Stomach (tissue), 7 donors: Measurements from ENCODE around the genes MCM5 and RBFOX2.

- PRO-cap = no peak
- RAMPAGE, long total RNA, 5 experiments = no peak in any of the 5 experiments
- RRBS = no CpG with 5 or more reads among the region's 2 CpGs
These were observed 5.8 kb upstream of the HMOX1 start for GRCh38 chr22:35375090-35375495.

DNA sequence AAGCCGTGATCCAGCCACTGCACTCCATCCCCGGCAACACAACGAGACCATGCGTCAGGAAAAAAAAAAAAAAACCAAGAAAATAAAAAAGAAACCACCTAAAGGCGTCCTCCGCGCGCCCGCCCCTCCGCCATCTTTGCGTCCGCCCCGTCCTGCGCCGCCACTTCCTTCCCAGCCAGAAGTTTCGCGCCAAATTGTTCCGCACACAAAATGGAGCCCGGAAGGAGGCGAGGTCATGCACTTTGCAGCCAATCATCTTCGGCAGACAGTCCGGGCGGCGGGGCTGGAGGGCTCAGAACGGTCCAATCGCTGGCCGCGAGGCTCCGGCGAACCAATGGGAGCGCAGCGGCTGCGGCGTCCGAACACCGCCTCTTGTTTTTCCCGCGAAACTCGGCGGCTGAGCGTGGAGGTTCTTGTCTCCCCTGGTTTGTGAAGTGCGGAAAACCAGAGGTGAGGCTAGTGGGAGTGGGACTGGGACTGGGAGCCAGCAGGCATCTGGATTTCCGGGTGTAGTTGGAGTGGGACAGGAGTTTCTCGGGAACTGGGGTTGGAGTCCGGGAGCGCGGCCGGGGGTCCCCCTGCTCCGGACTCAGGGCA is at the start of gene MCM5:
Gene MCM5 (plus strand): TSS at position 382 of the 597 bp plus-strand sequence.
- PRO-cap = bidirectional peak, plus-strand start at position 384 of the sequence, minus-strand start at position 138 of the sequence
- RAMPAGE, long total RNA, 5 experiments = start-site peak on the plus strand in 5 of 5 experiments, centred at positions 376 to 400 of the sequence, 21 to 110 reads per replicate
- RRBS = 1% methylated on average over 13 of the region's 49 CpGs

DNA sequence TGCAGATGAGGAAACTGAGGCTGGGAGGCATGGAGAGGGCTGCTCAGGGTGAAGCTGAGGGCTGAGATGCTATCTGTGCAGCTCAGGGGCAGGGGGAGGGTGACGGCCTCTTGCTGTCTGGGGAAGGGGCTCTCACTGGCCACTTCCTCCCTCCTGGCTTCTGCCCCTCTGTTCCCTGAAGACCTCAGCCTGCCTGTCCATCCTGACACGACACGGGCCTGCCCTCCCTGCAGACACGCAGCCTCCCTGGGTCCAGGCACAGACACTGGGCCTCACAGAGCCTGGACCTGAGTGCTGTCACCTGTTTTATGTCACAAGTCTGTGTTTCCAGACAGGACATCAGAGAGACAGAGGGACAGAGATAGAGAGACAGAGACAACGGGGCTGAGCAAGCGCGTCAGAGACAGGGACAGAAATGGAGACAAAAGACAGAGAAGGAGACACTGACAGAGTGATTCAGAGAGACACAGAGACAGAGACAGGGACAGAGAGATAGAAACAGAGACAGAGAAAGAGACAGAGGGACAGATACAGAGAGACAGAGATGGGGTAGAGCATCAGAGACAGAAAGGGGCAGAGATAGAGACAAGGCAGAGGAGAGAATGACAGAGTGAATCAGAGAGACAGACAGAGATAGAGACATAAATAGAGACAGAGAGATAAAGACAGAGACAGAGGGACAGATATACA is 53.2 kb downstream of the MCM5 start:
- PRO-cap = no peak
- RAMPAGE, long total RNA, 5 experiments = no peak in any of the 5 experiments
- RRBS = no CpG with 5 or more reads among the region's 7 CpGs

- PRO-cap = no peak
- RAMPAGE, long total RNA, 5 experiments = no peak in any of the 5 experiments
- RRBS = no CpG with 5 or more reads among the region's 10 CpGs
These were observed 5.2 kb upstream of the MB start for GRCh38 chr22:35621962-35623026.

DNA sequence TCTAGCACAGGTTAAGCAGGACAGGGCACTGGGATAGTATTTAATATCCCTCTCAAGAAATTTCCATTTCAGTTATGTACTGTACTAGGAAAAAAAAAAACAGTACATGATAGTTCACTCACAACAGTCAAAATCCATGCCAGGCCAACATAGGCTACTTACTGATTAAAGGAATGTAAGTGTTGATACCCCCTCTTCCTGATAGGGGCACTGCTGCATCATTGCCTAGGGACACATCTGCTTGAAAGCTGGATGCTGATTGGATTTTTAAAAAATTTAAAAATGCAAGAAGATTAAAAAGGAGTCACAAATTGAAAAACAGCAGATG is 43.3 kb downstream of the APOL5 start:
- PRO-cap = no peak
- RAMPAGE, long total RNA, 5 experiments = no peak in any of the 5 experiments

DNA sequence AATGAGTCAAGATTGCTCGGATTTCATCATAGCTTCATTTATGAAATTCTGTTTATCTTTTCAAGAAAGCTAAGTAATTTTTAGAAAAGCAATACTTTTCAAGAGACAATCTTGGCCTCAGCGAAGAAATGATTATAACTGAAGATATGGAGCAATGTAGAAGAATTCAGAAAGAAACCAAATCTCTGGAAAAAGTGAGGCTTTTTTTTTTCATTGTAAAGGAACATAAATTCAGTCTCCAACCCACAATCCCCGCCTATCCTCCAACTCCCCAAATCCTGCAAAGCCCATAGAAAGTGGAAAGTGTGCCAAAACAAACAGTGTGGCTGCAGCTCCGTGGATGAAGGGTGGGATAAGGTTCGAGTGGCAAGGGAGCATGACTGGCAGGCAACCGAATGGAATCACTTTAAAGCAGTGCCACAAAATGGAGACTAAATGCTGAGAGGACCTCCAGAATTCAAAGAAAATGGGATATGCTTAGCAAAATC is 118.1 kb downstream of the APOL5 start:
- PRO-cap = no peak
- RAMPAGE, long total RNA, 5 experiments = no peak in any of the 5 experiments
- RRBS = no CpG with 5 or more reads among the region's 6 CpGs

GRCh38 chr22:35892181-35892699 is 136.4 kb downstream of the RBFOX2 start:
- PRO-cap = unidirectional peak, plus-strand start at chr22:35892431
- RAMPAGE, long total RNA, 5 experiments = no peak in any of the 5 experiments
- RRBS = no CpG with 5 or more reads among the region's 4 CpGs

- PRO-cap = no peak
- RAMPAGE, long total RNA, 5 experiments = start-site peak on the minus strand in 1 of 5 experiments, at chr22:35914642-35915598 at its widest, 12 reads per replicate
- RRBS = no CpG with 5 or more reads among the region's 4 CpGs
These were observed 113.8 kb downstream of the RBFOX2 start for GRCh38 chr22:35914867-35915260.

- PRO-cap = no peak
- RAMPAGE, long total RNA, 5 experiments = no peak in any of the 5 experiments
- RRBS = no CpG with 5 or more reads among the region's 6 CpGs
These were observed 113.1 kb downstream of the RBFOX2 start for GRCh38 chr22:35915272-35916140.

- PRO-cap = no peak
- RAMPAGE, long total RNA, 5 experiments = start-site peak on the minus strand in 1 of 5 experiments, at chr22:35919638-35920123 at its widest, 13 reads per replicate
- RRBS = no CpG with 5 or more reads among the region's 3 CpGs
These were observed 108.8 kb downstream of the RBFOX2 start for GRCh38 chr22:35919808-35920237.

DNA sequence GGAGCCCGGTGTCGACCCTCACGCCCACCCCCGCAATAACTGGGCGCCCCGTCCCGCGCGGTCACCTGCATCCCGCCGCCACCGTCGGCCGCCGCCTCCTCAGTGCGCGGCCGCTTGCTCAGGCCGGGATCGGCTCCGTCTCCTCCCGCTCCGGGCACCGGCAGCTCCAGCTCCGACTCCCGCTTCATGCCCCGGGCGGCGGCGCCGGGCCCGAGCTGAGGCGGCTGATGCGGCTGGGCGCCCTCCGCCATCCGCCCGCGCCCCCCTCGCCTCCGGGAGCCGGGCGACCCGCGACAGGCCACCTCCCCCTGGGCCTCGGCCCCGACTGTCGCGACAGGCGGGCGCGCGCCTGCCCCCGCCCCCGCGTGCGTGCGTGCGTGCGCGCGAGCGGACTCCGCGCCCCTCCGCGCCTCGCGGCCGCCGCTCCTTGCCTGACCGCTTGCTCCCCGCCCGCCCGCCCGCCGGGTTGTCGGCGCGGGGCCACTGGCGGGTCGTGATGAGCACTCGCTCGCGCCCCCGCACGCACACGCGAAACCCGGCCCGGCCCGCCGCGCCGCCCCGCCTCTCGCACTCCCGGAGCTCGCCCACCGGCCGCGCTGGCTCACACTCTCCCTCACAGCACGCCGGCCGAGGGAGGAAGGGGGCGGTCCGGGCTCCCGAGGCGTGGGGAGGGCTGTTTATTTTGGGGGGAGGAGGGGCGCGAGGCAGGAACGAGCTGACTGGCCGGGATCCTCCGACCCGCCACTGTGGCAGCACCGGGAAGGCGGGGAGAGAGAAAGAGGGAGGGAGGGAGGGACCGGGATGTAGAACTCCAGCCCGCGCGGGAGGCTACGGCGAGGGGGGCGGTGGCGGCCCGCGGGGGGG is at the start of gene RBFOX2:
Gene RBFOX2 (minus strand): TSS at position 650 of the 864 bp plus-strand sequence.
- PRO-cap = bidirectional peak, plus-strand start at position 411 of the sequence, minus-strand start at position 632 of the sequence; bidirectional peak, plus-strand start outside the sequence, minus-strand start at position 746 of the sequence
- RAMPAGE, long total RNA, 5 experiments = start-site peak on the minus strand in 4 of 5 experiments, centred at positions 115 to 173 of the sequence, 19 to 32 reads per replicate
- RRBS = 2% methylated on average over 41 of the region's 127 CpGs

- PRO-cap = bidirectional peak, plus-strand start at chr22:36156045, minus-strand start at chr22:36155800
- RAMPAGE, long total RNA, 5 experiments = no peak in any of the 5 experiments
- RRBS = no CpG with 5 or more reads among the region's 8 CpGs
These were observed 4.8 kb downstream of the APOL3 start for GRCh38 chr22:36155687-36156157.

DNA sequence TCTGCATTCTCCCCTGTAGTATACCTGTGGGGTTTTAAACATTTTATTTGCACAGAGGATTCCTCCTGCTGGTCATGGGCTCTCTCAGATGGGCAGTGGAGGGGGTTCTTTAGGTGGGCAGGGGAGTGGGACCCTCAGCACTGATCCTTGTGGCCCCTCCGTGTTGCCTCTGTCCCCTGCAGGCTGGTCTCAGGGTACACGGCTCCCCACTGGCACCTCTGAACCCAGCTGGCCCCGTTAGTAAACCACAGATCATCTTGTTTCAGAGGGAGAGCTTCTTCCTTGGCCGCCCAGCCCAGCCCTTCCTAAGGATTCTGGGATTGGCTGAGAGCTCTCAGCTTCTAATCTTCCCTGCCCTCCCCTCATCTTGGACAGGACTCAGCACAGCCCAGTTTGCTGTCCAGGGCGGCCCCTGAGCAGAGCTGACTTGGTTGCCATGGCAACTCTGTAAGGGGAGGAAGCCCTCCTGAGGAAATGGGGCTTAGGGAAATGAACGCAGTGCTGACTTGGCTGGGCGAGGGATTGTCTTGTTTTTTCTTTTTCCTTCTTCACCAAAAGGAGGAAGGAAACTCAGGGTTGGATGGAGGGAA is 4.7 kb downstream of the APOL4 start:
- PRO-cap = bidirectional peak, plus-strand start at position 484 of the sequence, minus-strand start at position 254 of the sequence
- RAMPAGE, long total RNA, 5 experiments = no peak in any of the 5 experiments
- RRBS = no CpG with 5 or more reads among the region's 7 CpGs

DNA sequence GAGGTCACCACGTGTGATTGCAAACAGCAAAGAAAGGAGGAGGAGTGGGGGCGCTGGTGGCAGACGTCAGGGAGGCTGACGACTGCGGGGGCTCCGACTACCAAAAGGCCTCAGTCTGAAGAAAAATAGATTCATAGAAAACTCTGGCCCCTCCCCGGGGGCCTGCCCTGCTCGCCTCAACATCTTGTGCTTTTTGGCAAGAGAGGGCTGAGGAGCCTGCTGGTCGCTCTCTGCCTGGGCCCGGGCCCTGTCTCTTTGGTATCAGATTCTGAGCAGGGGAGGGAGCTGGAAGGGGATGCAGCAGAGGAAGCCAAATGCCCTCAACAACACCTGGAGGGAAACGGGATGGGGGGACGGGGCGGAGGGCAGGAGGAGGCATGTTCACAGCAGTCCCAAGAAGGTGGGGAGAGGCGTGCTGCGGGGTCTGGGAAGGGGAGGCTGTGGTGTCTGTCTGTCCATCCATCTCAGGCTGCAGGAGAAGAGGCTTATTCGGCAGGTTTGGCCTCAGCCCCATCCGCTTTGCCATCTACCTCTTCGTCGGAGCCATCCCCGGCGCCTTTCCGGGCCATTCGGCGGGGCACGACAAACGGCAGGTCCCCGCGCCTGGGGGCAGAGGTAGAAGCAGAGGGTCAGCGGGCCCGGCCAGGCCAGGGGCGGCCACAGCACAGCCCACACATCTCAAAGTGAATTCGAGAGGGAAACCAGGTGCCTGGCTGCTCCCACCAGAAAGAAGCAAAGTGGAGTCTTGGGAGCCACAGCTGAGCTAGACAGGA is 29.4 kb downstream of the APOL1 start:
- PRO-cap = no peak
- RAMPAGE, long total RNA, 5 experiments = no peak in any of the 5 experiments
- RRBS = 89% methylated on average over 11 of the region's 32 CpGs

GRCh38 chr22:36287867-36288238 is 34.9 kb downstream of the APOL1 start:
- PRO-cap = no peak
- RAMPAGE, long total RNA, 5 experiments = no peak in any of the 5 experiments
- RRBS = 86% methylated on average over 3 of the region's 8 CpGs

- PRO-cap = no peak
- RAMPAGE, long total RNA, 5 experiments = no peak in any of the 5 experiments
- RRBS = no CpG with 5 or more reads among the region's 8 CpGs
These were observed 54.8 kb downstream of the APOL1 start for GRCh38 chr22:36307727-36308206.

DNA sequence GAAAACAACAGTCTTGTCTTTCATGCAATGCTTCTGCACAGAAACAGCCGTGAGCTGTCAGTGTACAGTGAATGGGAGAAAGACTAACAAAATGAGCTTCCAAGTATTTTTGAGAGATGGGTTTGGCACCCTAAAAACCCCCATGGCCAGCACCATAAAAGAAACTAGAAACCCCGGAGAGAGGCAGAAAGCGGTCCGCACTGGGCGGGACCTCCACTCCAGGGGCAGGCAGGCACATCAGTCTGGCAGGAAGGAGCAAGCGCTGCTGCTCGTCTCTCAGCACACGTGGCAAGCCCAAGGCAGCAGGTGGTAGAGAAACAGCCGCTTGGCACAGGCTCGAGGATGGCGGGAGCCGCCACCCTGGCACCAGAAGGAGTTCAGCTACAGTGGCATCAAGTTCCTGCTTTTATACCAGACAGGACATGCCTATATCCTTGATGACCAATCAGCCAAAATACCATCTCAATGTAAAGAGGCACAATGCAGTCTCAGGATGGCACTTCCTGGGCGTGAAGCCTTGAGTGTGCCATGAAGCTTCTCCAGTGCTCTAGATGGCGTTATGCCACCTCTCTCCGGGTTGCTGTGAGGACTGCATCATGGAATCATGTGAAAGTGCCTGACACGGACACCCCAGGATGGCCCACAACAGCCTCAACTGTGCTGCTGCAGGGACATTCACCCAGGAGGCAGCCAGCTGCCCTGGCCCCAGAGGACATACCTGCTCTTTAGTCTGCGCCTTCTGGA is 64.7 kb downstream of the APOL1 start:
- PRO-cap = no peak
- RAMPAGE, long total RNA, 5 experiments = start-site peak on the minus strand in 1 of 5 experiments, centred at position 388 of the sequence, 7 reads per replicate
- RRBS = no CpG with 5 or more reads among the region's 17 CpGs

DNA sequence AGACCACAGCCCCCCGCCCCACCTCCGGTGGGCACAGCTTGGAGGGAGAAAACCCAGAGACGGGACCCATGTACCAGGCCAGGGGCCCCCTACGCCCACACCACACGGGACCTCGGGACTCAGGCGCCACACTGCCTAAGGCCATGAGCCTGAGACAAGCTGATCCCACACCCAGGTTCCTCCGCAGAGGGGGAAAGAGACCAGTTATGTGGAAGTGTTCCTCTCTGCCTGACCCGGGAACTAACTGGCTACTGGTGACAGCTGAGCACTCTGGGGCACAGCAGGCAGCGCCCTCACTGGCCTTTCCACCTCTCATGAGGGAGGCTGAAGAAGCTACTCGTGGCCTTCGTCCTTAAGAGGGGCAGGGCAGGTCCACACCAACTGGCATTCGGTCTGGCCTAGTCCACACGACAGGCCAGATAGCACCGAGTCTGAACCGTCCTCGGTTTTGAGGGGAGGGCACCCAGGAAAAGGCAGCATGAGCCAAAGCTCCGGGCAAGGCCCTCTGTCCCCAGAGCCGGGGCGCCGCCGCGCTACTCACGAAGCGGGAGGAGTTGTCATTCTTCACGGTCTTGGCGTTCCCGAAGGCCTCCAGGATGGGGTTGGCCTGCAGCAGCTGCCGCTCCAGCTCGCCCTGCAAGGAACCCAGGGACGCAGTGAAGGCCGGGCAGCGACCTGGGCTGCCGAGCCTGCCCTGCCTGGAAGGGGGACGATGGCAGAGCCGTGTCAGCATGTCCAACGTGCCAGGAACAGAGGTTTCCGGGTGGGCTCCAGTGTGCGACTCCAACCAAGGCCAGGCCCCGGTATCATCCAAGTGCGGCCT is 65.7 kb downstream of the MYH9 start:
- PRO-cap = no peak
- RAMPAGE, long total RNA, 5 experiments = no peak in any of the 5 experiments
- RRBS = 89% methylated on average over 7 of the region's 41 CpGs

DNA sequence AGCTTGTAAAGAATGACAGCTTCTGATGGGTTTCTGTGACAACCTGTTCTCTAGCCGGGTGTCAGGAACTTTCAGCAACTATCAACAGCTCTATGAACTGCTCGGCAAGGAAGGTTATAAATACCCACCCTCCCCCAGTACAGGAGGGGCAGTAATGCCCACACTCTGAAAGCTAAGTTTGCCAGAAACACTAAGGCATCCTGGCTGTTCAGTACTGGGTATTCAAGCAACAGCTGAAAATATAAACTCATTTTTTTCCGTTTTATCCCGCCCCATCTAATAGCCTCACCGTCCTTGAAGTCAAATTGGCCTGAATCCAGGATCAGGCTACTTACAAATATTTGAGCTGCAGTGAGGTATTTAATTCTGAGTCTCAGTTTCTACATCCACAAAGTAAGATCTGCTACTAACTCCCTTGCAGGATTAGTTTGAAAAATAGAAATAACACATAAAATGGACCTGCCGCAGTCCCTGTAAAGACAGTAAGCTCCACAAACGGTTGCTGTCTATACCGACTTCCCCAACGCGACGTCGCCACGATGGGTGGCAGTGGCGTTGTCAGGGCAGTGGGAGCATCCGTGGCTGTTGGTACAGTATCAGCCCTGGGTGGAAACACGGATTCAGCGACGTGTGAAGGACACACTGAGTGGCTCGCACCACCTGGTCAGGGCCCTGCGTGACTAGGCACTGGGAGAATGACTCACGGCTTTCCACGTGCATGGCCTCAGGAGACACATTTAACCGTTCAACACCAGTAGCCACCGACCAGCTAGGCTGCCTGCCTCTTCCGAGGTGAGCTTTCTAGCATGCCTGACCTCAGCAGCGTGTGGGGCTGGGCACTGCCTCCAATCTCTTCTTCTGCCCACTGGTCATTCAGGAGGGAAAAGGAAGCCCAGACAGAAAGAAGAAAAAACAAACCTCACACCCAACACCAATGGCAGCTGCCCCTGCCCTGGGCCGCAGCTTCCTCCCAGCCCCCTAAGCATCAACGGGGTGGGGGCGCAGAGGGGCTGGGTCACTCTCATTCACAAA is 59.3 kb downstream of the MYH9 start:
- PRO-cap = bidirectional peak, plus-strand start at position 369 of the sequence, minus-strand start at position 216 of the sequence
- RAMPAGE, long total RNA, 5 experiments = no peak in any of the 5 experiments
- RRBS = no CpG with 5 or more reads among the region's 29 CpGs

DNA sequence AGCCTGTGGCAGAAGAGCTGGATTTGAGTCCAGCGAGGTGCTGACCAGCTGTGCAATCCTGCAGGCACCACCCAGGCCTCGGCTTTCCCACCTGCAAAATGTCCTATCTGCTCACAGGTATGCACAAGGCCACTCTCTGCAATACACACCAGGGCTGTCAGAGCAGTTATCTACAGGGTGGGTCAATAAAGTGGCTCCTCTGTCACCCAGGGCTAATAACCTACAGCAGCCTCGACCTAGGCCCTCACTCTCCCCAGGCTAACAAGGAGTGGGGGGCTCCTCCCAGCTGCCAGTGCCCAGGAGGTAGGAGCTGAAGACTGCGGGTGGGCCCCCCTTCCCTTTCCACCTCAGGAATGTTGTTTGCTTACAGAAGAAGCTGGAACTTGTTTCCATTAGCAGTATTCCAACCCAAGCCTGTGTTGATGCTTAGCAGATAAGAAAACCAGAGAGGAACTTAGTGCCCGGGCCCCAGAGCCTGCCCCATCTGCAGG is 26.9 kb downstream of the MYH9 start:
- PRO-cap = no peak
- RAMPAGE, long total RNA, 5 experiments = no peak in any of the 5 experiments
- RRBS = no CpG with 5 or more reads among the region's 5 CpGs